ENCODE results near the genes ERGIC2 and TMTC1.

GRCh38 chr12:28794297-28794684 is 354.8 kb upstream of the FAR2 start:
- RRBS: no CpG with 5 or more reads among the region's 5 CpGs
CAGE:
- cytosol, long polyA plus RNA: no peak
- long polyA plus RNA: no peak
- nucleus, long polyA plus RNA: no peak

DNA sequence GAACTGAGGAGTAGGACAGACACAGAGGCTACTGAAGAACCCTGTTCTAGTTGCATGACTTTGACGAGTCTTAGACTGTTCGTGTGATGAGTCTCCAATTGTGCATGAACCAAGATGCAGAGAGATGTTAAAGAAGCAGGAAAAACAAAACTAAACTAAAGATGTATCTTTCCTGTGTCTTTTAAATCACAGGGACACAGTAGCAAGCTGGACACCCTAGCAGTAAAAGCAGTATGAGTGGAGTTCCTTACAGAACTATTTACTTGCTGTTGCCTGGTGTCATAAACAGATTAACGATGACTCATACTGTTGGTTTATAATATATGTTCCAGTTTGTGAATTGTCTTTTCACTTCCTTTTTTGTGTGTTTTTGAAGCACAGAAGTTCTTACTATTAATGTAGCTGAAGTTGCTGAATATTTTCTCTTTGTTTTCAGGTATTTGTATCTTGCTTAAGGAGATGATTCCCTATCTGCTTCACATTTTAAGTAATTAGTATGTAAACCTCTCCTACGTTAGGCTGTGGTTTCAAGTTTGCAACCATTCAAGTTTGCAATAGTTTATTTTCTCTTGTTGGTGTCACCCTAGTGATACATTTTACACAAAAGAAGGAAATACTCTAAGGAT is 15.7 kb downstream of the FAR2 start:
- RRBS: no CpG with 5 or more reads among the region's 4 CpGs
CAGE:
- cytosol, long polyA plus RNA: no peak
- long polyA plus RNA: no peak
- nucleus, long polyA plus RNA: no peak

DNA sequence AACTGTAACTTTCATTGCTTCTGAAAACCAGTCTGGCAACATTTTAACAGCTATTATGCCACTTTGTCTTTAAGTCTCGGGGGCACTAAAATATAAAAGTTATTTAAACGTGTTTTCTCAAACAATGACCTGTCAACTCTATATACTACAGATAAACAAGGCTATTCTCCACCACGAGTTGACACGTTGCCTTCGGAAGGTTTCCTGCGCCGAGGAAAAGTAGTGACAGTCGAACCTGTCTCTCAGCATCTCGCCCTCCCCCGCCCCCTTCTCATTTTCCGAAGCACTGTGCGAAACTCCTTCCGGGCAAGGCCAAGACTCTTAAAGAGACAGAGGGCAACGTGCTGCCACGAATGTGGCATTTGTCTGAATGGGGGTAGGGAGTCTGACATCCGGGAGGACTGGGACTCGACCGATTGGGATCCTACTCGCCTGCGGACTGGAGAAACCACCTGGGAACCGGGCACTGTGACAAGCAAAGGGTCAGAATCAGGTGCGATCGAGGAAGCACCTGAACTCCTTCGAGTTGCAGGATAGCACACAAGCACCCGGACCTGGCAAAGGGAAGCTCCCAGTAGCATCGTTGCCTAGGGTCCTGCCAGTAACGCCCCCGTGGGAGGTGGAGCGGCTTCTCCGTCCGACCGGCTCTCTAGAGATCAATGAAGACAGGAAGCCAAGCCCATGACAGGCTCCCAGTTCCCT is 481 bp downstream of the ERGIC2 start:
- RRBS: 1% methylated on average over 15 of the region's 32 CpGs
CAGE:
- cytosol, long polyA plus RNA: no peak
- long polyA plus RNA: no peak
- nucleus, long polyA plus RNA: no peak

GRCh38 chr12:29381042-29381844 is at the start of gene ERGIC2:
Gene ERGIC2 (minus strand): TSS chr12:29381172.
- RRBS: no CpG with 5 or more reads among the region's 35 CpGs
CAGE:
- cytosol, long polyA plus RNA: start-site peak on the minus strand at chr12:29381146-29381179, 476 and 729 reads in 2 replicates
- long polyA plus RNA: start-site peak on the minus strand at chr12:29381146-29381183, 457 and 775 reads in 2 replicates
- nucleus, long polyA plus RNA: start-site peak on the minus strand at chr12:29381145-29381183, 434 and 206 reads in 2 replicates

DNA sequence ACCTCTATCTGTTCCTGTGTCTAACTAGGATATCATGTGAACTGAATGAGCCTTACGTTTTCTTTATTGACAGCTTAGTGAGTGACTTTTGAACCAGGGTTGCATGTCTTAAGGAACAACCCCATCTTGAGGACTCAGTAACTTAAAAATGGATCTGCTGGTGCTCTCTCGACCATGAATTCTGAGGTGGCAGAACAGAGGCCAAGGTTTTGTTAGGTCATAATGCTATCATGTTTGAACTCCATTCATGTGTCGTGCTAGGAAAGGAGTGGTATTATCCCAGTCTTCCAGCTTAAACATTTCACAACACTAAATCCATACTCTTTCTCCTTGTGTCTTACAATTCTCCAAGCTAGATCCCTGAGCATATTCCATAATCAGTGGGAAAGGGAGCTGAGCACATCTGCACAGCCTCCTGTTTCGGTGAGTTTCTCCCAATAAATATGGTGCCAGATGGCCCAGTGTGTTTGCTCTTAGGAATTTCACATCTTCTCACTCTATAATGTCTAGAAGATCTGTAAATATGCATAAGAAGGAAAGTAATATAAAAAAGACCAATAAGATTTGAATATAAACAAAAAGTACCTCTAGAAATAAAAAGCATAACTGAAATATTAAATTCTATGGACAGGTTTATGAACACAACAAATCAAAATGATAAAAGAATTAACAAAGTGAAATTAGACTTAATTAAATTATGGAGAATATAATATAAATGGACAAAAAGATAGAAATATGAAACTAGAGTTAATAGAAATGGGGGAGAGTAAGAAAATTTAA is 63.6 kb downstream of the TMTC1 start:
- RRBS: no CpG with 5 or more reads among the region's 4 CpGs
CAGE:
- cytosol, long polyA plus RNA: no peak
- long polyA plus RNA: no peak
- nucleus, long polyA plus RNA: no peak

- RRBS: no CpG with 5 or more reads among the region's 2 CpGs
CAGE:
- cytosol, long polyA plus RNA: no peak
- long polyA plus RNA: no peak
- nucleus, long polyA plus RNA: no peak
Measured at GRCh38 chr12:29749905-29750436, 33.8 kb downstream of the TMTC1 start.

GRCh38 chr12:29782881-29783524 is 739 bp downstream of the TMTC1 start:
- RRBS: 2% methylated on average over 23 of the region's 44 CpGs
CAGE:
- cytosol, long polyA plus RNA: no peak
- long polyA plus RNA: no peak
- nucleus, long polyA plus RNA: no peak

GRCh38 chr12:29783525-29784298 is at the start of gene TMTC1:
Gene TMTC1 (minus strand): TSS chr12:29783942.
- RRBS: 2% methylated on average over 31 of the region's 94 CpGs
CAGE:
- cytosol, long polyA plus RNA: no peak
- long polyA plus RNA: no peak
- nucleus, long polyA plus RNA: no peak

GRCh38 chr12:29784299-29784834 is 625 bp upstream of the TMTC1 start:
- RRBS: 1% methylated on average over 17 of the region's 34 CpGs
CAGE:
- cytosol, long polyA plus RNA: no peak
- long polyA plus RNA: no peak
- nucleus, long polyA plus RNA: no peak

GRCh38 chr12:30636731-30637499 is 58.8 kb downstream of the IPO8 start:
- RRBS: no CpG with 5 or more reads among the region's 7 CpGs
CAGE:
- cytosol, long polyA plus RNA: no peak
- long polyA plus RNA: no peak
- nucleus, long polyA plus RNA: no peak

GRCh38 chr12:30860456-30860753 is 66.1 kb upstream of the TSPAN11 start:
- RRBS: no CpG with 5 or more reads among the region's 3 CpGs
CAGE:
- cytosol, long polyA plus RNA: no peak
- long polyA plus RNA: no peak
- nucleus, long polyA plus RNA: no peak

GRCh38 chr12:31005776-31006376 is 67.8 kb upstream of the DDX11 start:
- RRBS: no CpG with 5 or more reads among the region's 6 CpGs
CAGE:
- cytosol, long polyA plus RNA: no peak
- long polyA plus RNA: no peak
- nucleus, long polyA plus RNA: no peak

DNA sequence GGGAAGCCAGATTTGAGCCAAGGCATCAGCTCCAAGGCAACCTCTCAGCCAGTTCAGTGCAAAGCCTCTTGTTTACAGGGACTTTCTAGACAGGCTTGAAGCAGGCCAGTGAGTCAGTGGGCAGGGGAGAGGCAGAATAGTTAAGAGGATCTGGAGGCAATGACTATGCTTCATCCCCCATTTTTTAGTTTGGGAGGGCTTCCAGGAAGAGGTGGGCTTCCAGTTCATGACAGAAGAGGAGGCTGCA is 104.7 kb downstream of the SINHCAF start:
CAGE:
- cytosol, long polyA plus RNA: no peak
- long polyA plus RNA: no peak
- nucleus, long polyA plus RNA: no peak

- RRBS: no CpG with 5 or more reads among the region's 7 CpGs
CAGE:
- cytosol, long polyA plus RNA: no peak
- long polyA plus RNA: no peak
- nucleus, long polyA plus RNA: no peak
Measured at GRCh38 chr12:31229435-31229964, 96.5 kb downstream of the SINHCAF start.

GRCh38 chr12:31324532-31324735 is 1.5 kb downstream of the SINHCAF start:
- RRBS: under 1% methylated on average over 10 of the region's 22 CpGs
CAGE:
- cytosol, long polyA plus RNA: no peak
- long polyA plus RNA: no peak
- nucleus, long polyA plus RNA: no peak

GRCh38 chr12:31733715-31734153 is 4.9 kb upstream of the AMN1 start:
- RRBS: no CpG with 5 or more reads among the region's 6 CpGs
CAGE:
- cytosol, long polyA plus RNA: no peak
- long polyA plus RNA: no peak
- nucleus, long polyA plus RNA: no peak

DNA sequence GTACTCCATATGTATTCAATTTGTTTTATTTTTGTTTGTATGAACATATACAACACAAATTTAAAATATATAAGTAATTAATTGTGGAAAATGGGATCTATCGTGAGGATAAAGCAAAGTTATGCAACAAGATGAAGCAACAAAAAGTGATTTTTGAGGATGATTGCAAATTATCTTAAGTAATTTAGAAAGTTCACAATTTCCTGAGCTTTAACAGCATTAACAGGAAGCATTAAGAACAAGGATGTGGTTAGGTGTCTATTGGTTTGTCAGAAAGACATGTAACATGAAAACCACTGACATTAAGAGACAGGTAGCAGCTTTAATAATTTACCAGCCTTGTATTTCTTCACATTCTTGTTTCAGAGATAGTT is 68.7 kb upstream of the RESF1 start:
- RRBS: no CpG with 5 or more reads among the region's 1 CpG
CAGE:
- cytosol, long polyA plus RNA: no peak
- long polyA plus RNA: no peak
- nucleus, long polyA plus RNA: no peak

DNA sequence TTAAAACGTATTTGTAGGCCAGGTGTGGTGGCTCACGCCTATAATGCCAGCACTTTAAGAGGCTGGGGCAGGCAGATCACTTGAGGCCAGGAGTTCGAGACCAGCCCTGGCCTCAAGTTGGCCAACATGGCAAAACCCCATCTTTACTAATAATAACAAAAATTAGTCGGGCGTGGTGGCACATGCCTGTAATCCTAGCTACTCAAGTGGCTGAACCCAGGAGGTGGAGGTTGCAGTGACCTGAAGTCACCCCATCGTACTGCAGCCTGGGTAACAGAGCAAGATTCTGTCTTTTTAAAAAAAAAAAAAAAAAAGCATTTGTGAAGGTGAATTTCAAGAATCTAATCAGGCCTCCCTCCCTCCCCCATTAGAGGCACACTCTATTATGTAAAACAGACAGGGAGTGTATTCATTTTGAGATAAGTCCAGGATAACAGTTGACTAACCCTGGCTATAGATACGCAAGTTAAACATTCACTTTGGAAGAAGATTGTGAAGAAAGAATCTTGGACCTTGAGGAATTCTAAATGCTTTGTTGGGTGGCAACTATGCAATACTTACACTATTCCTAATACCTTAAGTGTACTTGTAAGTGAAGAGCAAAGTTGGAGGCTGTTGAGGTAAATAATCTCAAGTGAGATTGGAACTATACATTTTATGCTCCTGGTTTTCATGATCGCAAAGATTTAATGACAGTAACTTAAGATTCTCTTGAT is 2.9 kb downstream of the RESF1 start:
- RRBS: no CpG with 5 or more reads among the region's 8 CpGs
CAGE:
- cytosol, long polyA plus RNA: no peak
- long polyA plus RNA: no peak
- nucleus, long polyA plus RNA: no peak

DNA sequence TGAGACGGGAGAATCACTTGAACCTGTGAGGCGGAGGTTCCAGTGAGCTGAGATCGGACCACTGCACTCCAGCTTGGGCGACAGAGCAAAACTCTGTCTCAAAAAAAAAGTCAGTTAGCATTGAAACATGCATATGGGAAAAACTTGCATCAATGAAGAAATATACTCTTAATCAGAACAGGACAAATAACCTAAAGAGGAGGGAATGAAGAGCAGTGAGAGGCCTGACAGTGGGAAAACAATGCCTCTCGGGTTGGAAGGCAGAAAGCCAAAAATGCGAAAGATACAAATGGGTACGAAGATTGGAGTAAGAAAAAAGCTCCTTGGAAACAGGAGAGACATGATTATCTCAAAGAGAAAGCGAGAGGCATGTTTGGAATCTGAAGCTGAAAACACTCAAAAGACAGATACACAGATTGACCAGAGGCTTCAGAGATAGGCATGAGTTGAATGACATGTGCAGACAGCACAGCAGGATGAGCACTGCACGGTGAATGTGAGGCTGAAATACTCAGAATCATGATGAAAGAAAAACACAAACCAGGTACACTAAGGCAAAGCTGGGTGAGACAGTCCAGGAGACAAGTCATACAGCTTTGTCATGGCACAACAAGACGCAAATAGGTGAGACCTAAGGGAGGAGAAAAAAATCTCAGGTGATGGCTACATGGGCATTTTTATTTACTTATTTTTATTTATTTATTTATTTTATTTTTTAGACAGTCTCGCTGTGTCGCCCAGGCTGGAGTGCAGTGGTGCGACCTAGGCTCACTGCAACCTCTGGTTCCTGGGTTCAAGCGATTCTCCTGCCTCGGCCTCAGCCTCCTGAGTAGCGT is 30.8 kb downstream of the RESF1 start:
- RRBS: no CpG with 5 or more reads among the region's 16 CpGs
CAGE:
- cytosol, long polyA plus RNA: no peak
- long polyA plus RNA: no peak
- nucleus, long polyA plus RNA: no peak

- RRBS: no CpG with 5 or more reads among the region's 10 CpGs
CAGE:
- cytosol, long polyA plus RNA: no peak
- long polyA plus RNA: no peak
- nucleus, long polyA plus RNA: no peak
Measured at GRCh38 chr12:32337300-32337914, 62.0 kb upstream of the FGD4 start.

Measured in IMR-90 (cell line).